Breast (tissue), 4 donors: Measurements from ENCODE around the gene COMMD2.

DNA sequence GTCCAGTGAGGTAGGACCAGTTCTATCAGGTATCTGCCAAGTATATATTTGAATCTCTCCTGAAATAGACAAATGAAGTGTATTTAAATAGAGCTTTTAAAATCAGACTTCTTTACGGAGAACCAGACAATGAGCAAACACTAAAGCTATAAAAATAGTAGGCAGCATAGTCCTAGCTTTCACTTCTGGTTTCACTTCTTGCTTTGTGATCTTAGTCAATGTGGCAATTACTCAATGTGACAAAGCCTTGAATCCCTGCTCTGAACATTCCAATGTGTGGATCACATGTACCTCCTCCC lies 24.0 kb upstream of the CP start:
- PRO-cap, 3 experiments: no peak in any of the 3 experiments
- RRBS: no CpG with 5 or more reads among the region's 1 CpG

DNA sequence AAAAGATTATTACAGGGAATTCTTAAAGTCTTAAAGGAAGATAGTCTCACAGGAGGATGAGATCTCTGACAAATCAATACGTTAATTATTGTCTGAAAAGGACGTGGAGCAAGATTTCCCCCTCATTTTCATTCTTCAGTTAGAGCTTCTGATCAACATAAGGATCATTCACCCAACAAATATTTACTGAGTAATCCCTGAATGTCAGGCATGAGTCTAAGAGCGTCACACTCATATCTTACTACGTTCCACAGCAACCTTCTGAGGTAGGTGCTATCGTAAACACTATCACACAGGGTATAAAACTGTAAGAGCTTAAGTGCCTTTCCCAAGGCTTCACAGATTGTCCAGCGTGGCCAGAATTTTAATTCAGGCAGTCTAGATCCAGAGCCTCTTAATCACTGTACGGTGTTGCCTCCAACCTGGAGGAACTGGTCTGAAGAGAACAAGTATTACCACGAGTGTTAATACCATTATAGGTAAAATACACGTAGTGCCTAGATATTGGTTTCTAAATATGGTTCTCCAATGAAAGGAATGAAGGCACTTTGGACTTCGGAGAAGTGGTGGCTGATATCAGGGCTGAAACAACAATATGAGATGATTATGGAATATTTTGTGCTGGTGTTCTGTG lies 10.6 kb upstream of the TM4SF1 start:
- PRO-cap, 3 experiments: no peak in any of the 3 experiments
- RRBS: no CpG with 5 or more reads among the region's 10 CpGs

- PRO-cap, 3 experiments: no peak in any of the 3 experiments
- RRBS: no CpG with 5 or more reads among the region's 2 CpGs
These were observed 16.0 kb upstream of the TM4SF1 start for GRCh38 chr3:149393514-149393713.

- PRO-cap, 3 experiments: no peak in any of the 3 experiments
- RRBS: no CpG with 5 or more reads among the region's 16 CpGs
These were observed 79.0 kb downstream of the TM4SF4 start for GRCh38 chr3:149553246-149554057.

GRCh38 chr3:149593259-149593714 lies 64.5 kb downstream of the WWTR1 start:
- PRO-cap, 3 experiments: no peak in any of the 3 experiments
- RRBS: no CpG with 5 or more reads among the region's 5 CpGs

GRCh38 chr3:149701937-149702361 lies 44.1 kb upstream of the WWTR1 start:
- PRO-cap, 3 experiments: no peak in any of the 3 experiments
- RRBS: no CpG with 5 or more reads among the region's 1 CpG

DNA sequence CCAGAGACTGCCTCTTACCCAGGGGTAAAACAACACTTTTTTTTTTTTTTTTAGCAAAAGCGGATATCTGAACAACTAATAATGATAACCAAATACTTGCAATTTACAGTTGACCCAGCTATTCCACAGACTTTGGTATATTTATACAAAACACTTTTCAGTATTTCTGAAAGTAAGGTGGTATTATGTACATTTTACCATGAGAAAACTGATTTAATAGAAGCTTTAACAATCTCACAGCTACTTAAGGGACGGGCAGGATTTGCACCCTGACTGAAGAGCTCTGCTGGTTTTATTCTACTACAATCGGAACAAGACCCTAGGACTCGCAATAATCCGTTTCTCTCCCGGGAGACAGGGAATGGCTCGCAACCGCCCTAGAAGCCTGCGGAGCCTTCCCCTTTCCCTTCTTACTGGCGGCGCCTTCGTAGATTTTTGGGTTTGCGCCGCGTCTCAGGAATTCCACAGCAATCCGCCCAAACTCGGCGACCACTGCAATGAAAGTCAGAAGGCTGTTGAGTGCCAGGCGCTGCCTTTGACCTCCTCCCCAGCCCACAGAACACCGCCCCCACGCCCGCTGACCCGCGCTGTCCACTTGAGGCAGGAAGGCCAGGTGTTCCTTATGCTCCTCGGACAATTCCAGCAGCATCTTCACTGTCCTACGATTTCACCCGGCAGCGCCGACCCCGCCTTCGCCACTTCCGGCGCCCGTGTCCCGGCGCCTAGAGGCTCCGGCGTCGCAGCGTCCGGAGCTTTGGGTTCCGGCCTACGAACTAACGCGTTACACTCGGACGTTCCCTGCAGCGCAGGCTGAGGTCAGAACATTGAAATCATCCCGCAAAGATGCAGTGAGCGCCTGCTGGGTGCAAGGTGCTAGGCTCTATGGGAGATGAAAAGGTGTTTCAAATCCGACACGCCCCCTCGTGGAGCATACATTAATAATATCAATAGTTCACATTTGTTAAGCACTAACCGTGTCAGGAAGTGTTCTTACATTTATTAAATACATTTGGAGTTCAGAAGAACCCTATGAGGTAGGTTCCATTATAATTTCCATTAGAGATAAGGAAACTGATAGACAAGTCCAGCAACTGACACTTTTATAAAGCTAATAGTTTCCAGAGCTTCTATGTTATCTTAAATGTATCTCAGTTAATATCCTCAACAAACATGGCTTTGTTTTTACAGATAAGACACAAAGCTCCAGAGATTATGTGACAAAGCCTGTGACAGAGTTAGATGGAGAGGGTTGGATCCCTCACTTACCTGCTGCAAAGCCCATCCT lies at the start of gene COMMD2:
TSS of gene COMMD2 (minus strand) at position 694 of the 1,285 bp plus-strand sequence.
- PRO-cap, 3 experiments: peak in 3 of 3 experiments; most common plus-strand start position 840 of the sequence (in 2); most common minus-strand start position 694 of the sequence (in 3)
- RRBS: no CpG with 5 or more reads among the region's 54 CpGs

- PRO-cap, 3 experiments: peak in 1 of 3 experiments; most common minus-strand start chr3:149817105 (in 1)
- RRBS: no CpG with 5 or more reads among the region's 4 CpGs
These were observed 3.9 kb downstream of the RNF13 start for GRCh38 chr3:149816768-149817551.

GRCh38 chr3:149970682-149970789 lies 159 bp downstream of the PFN2 start:
- PRO-cap, 3 experiments: no peak in any of the 3 experiments
- RRBS: 1% methylated on average over 7 of the region's 11 CpGs

GRCh38 chr3:150077967-150078342 lies 107.3 kb upstream of the PFN2 start:
- PRO-cap, 3 experiments: no peak in any of the 3 experiments
- RRBS: no CpG with 5 or more reads among the region's 3 CpGs

GRCh38 chr3:150369855-150370716 lies 38.0 kb upstream of the TSC22D2 start:
- PRO-cap, 3 experiments: peak in 1 of 3 experiments; most common plus-strand start chr3:150370371 (in 1)
- RRBS: no CpG with 5 or more reads among the region's 6 CpGs

- PRO-cap, 3 experiments: peak in 3 of 3 experiments; most common plus-strand start chr3:150372036 (in 1); most common minus-strand start chr3:150371935 (in 2)
- RRBS: no CpG with 5 or more reads among the region's 9 CpGs
These were observed 36.4 kb upstream of the TSC22D2 start for GRCh38 chr3:150371469-150372333.

- PRO-cap, 3 experiments: no peak in any of the 3 experiments
- RRBS: no CpG with 5 or more reads among the region's 3 CpGs
These were observed 5.6 kb downstream of the EIF2A start for GRCh38 chr3:150552148-150552596.

DNA sequence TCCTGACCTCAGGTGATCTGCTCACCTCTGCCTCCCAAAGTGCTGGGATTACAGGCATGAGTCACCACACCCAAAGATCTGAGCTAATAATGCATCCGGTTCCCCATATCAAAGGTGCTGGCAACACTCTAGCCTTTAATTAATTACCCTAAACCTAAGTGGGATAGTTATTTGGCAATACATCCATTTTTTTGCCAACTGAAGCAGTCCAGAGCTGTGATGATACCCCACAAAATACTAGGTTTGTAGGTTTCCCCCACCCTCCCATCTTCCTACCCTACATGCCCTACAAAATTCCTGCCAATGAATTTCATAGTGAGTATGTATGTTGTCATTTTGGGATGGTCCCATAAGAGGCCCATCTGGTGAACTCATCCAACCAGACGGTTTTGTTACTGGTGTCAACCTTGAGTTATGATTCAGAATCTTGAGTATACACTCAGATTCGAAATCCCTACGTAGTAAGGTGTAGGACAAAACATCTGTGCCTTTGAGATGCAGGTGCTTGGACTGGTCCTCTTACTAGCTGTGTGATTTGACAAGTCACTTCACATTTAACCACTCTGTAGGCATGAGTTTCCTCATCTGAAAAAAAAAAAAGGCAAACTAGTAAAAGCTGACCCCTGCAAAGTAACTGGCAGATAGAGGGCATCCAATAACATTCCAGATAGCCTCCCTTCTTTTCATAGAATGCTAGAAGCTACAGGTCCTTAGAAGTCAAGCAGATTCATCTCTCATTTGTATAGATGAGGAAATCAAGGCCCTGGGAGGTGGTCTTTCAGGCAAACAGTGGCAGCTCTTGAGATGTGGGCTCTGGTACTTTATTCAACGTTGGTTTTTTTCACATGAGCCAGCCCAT lies 3.6 kb downstream of the SIAH2 start:
- PRO-cap, 3 experiments: no peak in any of the 3 experiments
- RRBS: no CpG with 5 or more reads among the region's 5 CpGs

GRCh38 chr3:151155697-151156215 lies 47.3 kb downstream of the GPR171 start:
- PRO-cap, 3 experiments: peak in 1 of 3 experiments; most common minus-strand start chr3:151155932 (in 1)
- RRBS: no CpG with 5 or more reads among the region's 6 CpGs

DNA sequence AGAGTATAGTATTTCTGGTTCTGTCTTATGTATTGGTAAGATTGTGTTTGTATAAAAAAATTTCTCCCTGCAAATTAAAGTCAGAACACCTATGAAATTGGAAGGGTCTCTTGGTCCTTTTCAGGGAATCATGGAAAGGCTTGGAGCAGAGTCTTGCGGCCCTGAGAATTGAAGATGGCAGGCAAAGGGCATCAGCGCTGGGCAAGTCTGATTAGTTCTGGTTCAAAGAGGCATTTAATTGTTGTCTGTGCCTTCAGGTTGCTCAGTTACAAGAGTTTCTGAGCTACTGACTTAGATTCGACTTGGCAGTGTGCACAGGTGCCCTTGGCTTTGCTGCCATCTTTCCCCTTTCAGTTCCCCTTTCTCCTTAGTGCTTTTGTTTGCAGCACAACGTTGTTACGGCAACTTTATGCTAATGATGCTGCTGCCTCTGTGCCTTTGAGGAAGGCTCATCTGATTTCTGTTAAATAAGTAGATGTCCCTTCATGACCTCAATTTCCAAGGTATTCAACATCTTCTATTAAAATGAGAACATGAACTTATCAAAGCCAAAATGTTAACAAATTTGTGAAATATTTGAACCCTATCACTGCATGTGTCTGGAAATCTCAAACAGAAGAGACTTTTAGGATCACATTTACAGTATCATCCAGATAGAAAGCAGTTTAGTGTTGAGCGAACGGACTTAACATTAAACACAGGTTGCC lies 12.4 kb downstream of the P2RY14 start:
- PRO-cap, 3 experiments: no peak in any of the 3 experiments
- RRBS: no CpG with 5 or more reads among the region's 7 CpGs

DNA sequence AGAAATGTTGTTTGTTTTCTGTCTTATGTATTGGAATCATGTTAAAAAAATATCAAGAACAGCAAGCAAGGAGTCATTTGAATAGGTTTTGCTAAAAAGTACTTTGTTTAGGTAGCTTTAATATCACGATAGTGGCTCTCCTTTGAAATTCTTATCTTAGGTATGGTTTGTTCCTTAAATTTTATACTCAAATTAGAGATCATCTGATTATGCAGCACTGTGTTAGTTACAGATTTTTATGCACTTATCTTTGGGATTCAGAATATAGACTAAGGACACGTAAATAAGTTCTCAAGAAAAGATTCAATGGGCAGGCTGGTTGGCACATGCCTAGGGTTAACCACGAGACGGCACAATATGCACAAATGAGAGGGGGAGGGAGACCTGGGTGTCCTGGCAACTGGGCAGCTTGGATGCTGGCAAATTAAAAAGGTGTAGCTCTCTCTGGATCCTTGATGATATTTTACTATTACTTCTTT lies 568 bp downstream of the AADAC start:
- PRO-cap, 3 experiments: no peak in any of the 3 experiments
- RRBS: no CpG with 5 or more reads among the region's 4 CpGs

GRCh38 chr3:151836950-151837605 lies 23.2 kb downstream of the AADAC start:
- PRO-cap, 3 experiments: no peak in any of the 3 experiments
- RRBS: no CpG with 5 or more reads among the region's 6 CpGs

GRCh38 chr3:152197260-152197809 lies 71.4 kb upstream of the MBNL1 start:
- PRO-cap, 3 experiments: no peak in any of the 3 experiments
- RRBS: no CpG with 5 or more reads among the region's 3 CpGs

DNA sequence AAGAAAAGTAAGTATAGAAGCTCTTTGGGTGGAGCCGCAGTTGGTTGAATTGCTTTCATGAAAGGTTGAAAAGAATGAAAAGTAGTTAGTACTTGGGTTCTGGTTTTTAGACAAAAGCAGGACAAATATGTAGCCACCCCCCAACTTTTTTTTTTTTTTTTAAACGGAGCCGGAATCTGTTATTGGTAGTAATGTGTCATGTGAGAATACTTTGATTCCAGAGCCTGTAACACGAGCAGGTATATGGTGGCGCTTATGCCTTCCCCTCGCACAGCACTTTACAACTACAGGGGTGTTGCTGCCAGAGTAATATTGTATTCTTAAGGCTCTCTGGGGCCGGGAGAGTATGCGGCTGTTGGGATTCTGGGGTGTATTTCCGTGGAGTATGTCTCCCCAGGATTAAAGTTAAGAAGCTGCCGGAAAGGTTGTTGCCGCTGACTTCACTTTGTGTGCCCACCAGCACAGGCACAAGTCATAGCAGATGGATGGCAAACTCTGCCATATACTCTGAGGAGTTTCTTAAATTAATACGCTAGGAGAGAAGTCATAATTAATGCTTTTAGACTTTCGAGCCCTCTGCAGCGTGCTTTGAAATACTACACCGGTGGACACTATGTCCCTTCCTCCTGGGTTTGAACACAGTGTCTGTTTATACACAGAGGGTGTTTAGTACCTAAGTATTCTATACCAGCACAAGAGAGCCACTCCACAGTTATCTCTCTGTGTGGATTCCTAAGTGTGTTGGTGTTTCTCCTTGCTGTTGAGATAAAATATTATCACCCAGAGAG lies 1.2 kb downstream of the MBNL1 start:
- PRO-cap, 3 experiments: peak in 2 of 3 experiments; most common plus-strand start position 227 of the sequence (in 1); most common minus-strand start position 651 of the sequence (in 1)
- RRBS: 2% methylated on average over 3 of the region's 15 CpGs